HT-29 (cell line): ENCODE measurements around a stretch of chr11.

DNA sequence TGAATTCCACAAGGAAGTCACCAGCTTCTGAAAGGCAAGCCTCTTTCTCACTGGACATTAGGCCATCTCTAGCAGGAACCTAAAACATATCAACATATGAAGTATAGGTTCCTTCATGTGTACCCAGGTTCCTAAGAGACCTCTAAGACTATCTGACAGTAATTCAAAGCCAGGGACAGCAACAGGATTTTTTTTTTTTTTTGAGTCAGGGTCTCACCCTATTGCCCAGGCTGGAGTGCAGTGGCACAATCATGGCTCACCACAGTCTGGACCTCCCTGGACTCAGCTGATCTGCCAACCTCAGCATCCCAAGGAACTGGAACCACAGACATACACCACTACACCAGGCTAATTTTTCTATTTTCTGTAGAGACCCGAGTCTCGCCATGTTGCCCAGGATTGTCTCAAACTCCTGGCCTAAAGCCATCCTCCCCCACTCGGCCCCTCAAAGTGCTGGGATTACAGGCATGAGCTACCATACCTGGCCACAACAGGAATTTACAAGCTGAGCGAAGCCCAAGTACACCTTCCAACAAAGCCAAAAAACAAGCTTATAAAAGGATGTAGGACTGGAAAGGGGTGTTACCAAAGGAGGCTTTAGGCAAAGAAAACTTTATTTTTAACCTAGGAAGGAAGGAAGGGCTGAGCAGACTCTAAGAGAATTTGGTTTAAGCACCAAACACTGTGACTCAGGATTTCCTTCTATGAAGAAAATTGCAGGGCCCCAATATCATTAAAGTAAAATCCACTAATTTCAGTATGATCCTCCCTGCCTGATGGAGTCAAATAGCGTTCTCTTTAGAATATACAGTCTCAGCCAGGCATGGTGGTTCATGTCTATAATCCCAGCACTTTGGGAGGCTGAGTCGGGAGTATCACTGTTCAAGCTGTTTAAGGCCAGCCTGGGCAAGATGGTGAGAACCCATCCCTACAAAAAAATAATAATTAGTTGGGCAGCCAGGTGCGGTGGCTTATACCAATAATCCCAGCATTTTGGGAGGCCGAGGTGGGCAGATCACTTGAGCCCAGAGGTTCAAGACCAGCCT, 12.2 kb downstream of the DENND5A start:
- RAMPAGE, long total RNA: no peak

DNA sequence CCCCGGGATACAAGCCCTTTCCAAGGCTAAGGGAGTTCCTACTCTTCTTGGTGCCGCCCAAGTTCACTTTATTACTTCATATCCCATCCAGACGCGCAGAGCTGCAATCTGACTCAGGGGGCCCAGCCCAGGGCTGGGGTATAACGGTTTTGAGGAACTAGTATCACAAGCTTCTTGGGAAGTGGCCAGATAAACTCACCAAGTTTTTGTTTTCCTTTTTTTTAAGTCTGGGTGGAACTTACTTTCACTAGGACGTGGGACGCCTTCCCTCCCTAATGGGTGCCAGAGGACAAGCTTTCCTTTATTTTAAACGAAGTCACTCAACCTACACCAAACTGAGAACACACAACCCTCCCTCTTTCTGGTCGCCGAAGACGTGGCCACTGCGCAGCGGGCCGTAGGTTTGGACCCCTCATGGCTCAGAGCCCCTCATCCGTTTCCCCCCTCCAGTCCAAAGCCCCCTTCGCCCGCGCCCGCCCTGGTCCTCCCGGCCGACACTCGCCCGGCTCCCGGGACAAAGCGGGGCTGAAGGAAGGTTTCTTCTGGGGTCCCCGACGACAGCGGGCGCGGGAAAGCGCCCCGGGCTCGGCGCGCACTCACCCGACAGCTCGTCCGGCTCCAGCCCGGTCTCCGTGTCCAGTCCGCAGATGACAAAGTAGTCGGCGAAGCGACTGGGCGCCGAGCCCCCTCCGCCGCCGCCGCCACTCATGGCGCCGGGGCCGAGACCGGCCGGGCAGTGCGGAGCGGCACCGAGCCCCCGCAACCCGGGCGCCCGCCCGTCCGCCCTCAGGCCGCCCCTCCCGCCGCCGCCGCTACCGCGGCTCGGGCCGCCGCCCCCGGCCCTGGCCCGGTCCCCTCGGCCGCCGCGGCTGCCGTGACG, 549 bp downstream of the DENND5A start:
- RAMPAGE, long total RNA: no peak

GRCh38 chr11:9362312-9362650, 22.2 kb upstream of the IPO7 start:
- RAMPAGE, long total RNA: no peak

DNA sequence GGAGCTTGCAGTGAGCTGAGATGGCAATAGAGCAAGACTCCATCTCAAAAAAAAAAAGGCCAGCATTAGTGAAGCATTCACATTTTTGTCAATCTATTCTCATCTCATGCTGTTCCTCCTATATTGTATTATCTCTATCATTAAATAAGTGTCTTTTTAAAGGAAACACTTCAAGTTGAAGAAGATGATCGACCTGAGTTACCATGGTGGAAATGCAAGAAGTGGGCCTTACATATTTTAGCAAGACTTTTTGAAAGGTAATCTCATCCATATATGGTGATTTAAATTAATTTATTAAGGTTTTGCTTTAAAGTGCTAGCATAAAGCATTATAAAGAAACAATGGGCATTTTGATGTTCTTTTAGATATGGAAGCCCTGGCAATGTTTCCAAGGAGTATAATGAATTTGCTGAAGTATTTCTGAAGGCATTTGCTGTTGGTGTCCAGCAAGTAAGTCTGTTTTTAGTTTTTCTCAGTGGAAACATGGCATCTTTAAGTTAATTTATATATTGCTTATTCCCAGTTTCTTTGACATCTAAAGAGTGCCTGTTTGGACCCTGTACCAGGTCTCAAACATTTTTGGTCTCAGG, 35.9 kb downstream of the IPO7 start:
- RAMPAGE, long total RNA: no peak

DNA sequence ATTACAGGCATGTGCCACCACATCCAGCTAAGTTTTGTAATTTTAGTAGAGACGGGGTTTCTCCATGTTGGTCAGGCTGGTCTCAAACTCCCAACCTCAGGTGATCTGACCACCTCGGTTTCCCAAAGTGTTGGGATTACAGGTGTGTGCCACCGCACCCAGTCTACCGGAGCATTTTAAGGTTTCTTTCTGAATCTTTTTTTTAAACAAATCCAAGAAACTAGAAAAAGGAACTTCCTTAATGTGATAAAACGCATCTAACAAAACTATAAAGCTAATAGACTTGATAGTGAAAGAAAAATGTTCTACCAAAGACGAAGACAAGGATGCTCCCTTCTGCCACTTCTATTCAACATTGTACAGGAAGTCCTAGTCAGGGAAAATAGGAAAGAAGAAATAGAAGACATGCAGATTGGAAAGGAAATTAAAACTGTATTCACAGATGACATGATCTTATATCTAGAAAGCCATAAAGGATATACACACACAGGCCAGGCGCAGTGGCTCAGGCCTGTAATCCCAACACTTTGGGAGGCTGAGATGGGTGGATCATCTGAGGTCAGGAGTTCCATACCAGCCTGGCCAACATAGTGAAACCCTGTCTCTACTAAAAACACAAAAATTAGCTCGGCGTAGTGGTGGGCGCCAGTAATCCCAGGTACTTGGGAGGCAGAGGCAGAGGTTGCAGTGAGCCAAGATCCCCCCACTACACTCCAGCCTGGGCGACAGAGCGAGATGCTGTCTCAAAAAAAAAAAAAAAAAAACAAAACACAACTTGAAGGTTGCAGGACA, 10.8 kb upstream of the ZNF143 start:
- RAMPAGE, long total RNA: no peak

DNA sequence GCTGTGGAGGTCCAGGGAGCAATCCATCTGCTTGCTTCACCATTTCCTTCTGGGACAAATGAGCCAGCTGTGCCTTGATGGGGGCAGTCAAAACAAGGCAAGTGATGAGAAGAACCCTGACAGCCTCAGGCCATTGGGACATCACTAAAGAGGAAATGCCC, 38.3 kb upstream of the WEE1 start:
- RAMPAGE, long total RNA: no peak

- RAMPAGE, long total RNA: no peak
Observed at GRCh38 chr11:9570829-9571016, 2.7 kb upstream of the WEE1 start.

DNA sequence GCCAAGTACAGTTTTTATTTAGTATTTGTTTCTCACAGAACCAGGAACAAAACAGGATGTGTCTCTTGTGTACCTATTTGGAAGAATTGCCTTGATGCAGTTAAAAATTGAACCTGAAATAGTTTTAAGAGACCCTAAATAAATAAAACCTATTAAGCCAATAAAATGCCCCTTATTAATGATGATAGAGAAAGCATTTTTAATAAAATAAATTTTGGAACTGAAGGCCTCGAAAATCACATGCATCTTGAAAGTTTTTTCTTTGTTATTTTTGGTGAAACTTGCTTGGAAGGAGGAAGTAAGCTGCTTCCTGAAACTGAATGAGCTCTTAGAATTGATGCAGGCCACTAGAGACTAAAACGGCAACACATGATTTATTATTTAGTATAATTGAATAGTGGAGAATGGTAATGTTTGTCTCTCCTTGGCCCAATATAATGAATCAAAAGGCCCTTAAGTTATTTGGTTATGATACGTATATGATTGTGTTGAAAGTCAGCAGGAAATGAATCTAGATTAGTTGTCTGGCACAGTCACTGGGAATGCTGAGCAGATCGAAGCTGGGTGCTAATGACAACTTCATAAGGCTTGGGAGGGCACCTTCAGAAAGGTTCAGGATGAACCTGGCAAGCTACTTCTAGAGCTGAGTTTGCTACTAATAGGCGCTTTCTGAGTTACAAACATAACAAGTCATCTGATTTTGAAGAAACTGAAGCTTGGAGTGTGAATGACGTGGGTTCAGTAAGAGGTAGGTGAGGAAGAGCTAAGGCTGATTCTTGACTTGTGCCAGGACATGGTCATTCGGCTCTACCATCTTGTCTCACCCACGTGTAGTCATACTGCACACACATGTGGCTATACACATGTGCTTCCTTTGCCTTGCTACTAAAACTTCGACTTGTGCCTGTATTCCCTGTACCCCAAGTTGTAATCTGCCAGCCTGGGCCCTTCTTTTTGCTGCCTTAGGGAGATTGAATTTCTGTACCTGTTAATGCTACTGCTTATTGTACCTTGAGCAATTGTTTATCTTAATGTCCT, 56.2 kb downstream of the SWAP70 start:
- RAMPAGE, long total RNA: no peak

DNA sequence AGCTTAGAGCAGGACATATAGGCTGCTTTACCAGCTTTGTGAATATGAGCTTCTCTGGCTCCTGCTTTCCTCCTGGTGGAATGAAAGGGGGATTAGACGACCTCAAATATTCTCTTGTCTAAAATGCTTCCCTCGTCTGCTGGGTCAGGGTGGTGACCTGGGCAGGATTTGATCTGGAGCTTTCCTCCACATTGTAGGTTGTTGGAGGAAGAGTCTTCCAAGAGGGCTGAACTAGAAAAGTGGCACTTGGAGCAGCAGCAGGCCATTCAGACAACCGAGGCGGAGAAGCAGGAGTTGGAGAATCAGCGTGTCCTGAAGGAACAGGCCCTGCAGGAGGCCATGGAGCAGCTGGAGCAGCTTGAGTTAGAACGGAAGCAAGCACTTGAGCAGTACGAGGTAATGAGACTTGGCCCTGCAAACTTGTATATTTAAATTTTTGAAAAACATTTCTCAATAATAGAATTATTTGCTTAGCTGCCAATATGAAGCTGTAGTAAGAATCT, 83.8 kb downstream of the SWAP70 start:
- RAMPAGE, long total RNA: no peak

- RAMPAGE, long total RNA: no peak
Observed at GRCh38 chr11:9753889-9754537, 90.1 kb downstream of the SWAP70 start.

DNA sequence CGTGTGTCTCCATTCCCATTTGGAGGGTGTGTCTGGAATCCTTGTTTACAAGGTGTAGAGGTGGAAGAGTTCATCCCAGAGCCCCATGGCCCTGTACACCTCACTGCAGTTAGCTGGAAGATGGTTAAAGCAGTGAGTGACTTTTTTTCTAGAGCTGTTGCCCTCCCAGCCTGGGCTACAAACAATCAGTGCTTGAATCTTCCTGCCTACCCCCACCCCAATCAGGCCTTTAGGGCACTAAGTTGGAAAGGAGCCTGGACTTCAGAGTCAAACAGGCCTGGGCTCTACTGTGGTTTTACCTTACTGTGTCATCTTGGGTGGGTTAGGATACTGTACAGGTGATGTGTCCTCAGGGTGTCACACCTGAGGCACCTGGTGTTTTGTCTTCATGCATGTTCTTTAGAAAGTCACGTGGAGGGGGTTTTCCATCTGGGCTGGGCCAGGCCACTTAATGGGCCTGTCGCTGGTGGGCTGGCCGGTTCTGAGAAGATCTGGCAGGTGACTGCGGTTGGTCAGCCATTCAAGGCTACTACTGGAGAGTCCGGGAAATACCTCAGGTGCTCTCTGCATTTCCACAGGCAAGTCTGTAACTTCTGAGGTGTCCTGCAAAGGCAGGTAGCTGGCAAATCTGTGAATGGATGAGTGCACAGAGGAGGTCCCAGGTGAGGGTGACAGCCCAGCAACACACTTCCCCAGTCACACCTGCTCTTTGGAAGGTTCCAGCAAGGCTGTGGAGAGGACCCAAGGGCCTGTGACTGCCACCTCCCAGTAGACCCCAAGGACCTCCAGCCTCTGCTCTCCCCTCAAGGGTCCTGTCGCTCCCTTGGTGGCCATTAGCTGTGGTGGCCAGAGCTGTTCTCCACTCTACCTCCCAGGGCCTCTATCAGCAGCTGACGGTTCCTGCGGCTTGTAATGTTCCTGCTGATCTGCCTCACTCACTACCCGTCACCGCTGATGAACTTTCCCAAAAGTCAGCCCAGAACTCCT, 92.7 kb downstream of the SWAP70 start:
- RAMPAGE, long total RNA: no peak

GRCh38 chr11:9759351-9760094, 95.6 kb downstream of the SWAP70 start:
- RAMPAGE, long total RNA: no peak

- RAMPAGE, long total RNA: no peak
Observed at GRCh38 chr11:9968196-9969204, 304.6 kb downstream of the SWAP70 start.

DNA sequence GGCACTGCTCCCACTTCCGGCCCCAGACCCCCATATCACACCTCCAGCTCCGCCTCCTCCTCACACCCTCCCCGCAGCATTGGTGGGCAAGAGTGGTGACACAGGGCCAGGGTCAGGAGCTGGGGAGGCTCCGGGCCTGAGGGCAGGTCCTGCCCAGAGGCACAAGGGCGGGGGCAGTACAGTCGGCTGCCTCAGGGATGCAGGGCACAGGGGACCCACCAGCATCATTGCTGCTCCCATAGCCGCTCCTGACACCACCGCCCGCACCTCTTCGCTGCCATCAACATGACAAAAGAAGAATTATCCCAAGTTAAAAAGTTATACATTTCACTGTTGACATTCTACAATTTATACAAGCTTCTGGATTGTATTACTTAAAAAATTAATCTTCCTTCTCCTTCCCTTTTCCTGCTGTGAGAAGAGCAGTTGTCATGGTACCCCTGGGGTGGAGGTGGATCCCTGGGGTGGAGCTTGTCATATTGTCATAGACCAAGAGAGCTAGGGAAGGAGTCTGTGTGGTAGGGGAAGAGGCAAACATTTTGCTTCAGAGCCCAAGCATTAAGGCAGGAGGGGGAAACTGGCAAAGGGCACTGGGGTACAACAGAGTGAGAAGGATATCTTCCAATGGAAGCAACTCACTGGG, 4.1 kb downstream of the SBF2 start:
- RAMPAGE, long total RNA: no peak

DNA sequence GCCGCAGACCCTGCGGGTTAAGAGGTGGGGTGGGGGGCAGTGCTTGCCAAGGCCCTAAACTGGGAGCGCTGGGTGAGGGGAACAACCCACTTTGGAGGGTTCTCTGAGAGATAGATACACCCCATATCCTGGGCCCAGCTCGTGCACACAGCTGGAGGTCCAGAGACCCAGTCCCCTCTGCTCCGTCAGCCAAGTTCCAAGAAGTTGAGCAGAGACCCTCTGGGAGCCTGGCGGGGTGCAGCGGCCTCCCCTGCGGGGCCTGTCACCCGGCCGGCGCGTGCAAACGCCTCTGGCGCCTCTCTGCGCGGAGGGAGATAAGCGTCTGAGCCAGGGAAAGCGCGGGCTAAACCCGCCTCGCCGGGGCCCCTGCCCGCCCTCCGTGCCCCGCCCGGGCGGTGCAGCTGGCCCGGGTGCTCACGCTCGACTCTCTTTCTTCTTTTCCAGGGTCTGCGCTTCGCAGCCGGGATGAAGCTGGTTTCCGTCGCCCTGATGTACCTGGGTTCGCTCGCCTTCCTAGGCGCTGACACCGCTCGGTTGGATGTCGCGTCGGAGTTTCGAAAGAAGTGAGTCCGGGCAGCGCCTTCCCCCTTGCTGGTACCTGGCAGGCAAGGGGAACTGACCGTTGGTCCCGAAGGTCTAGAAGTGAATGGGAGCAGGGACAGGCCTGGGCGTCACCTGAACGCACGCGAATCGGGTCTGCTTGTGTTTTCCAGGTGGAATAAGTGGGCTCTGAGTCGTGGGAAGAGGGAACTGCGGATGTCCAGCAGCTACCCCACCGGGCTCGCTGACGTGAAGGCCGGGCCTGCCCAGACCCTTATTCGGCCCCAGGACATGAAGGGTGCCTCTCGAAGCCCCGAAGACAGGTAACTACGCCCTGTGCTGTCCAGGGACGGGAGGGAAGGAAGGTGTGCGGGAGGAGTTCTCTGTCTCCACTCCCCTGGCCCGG, 636 bp downstream of the ADM start:
- RAMPAGE, long total RNA: no peak

DNA sequence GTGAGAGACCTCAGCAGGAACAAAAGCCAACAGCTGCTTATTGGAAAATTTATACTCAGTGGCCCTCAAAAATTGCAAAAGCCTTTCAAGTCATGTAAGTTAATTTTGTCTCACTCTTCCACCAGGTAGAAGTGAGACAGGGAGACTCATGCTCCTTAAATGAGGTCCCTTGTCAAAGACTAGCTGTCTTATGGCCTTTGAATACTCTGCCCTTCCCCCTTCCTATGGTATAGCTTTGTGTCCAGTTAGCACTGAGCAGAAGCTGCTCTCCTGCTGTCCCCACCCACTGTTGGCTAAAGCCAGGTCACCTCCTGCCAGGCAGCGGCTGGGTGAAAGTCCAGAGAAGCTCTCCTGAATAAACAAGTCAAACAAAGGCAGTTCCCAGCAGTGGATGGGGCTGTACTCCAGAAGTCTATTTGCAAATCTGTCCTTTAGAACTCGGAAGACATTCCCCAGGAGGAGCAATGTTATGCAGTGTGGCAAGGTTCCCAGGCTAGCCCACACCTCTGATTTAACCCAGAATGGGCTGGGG, 21.5 kb downstream of the ADM start:
- RAMPAGE, long total RNA: no peak

DNA sequence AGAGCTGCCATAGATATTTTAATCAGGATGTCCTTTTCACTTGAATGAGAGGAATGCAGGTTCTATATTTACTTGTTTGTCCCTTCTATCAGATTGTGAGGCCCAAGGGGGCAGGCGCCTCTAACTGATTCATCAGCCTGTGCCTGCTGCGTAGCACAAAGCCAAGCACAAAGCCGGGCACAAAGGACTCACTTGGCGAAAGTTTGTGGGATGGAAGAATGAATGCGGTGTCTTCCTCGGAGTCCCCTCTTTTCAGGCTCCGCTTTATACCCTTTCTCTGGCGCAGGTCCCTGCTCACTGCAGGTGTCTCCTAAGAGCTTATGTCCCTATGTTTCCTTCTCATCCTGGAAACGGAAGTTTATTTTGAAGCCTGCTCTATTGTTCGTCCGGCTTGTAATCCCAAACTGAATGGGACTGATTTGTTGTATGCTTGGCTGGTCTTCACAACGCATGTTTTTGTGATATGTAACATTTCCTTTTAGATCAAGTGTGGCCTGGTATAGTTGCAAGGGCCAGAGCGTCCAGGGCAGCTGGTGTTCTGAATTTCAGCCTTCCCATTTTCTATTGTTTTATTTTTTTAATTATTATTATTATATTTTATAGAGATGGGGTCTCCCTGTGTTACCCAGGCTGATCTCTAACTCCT, 47.4 kb downstream of the ADM start:
- RAMPAGE, long total RNA: no peak

DNA sequence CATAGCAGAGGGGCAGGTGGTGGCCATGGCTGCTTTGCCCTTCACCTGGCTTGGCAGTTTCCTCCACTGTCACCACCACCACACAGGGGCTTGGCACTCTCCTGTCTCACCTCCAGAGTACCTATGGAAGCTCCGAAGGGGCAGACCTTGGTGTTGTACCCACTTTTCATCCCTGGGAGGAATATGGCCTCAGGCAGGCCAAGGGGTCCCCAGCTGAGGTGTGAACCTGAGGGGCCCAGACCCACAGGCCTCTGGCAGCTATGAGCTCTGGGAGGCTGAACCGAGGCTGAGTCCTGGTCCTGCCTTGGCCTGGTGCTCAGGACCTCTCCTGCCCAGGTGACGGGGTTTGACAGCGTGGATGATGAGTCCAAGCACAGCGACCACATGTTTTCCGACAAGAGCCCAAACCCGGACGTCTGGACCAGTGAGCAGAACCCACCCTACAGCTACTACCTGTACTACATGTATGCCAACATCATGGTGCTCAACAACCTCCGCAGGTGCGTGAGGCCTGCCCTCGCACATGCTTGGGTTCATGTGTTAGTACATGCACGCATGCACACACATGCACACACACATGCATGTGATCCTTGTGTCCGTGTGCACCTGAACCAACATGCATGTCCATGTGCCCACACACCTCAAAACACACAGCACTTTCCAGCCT, 41.1 kb downstream of the RNF141 start:
- RAMPAGE, long total RNA: no peak

DNA sequence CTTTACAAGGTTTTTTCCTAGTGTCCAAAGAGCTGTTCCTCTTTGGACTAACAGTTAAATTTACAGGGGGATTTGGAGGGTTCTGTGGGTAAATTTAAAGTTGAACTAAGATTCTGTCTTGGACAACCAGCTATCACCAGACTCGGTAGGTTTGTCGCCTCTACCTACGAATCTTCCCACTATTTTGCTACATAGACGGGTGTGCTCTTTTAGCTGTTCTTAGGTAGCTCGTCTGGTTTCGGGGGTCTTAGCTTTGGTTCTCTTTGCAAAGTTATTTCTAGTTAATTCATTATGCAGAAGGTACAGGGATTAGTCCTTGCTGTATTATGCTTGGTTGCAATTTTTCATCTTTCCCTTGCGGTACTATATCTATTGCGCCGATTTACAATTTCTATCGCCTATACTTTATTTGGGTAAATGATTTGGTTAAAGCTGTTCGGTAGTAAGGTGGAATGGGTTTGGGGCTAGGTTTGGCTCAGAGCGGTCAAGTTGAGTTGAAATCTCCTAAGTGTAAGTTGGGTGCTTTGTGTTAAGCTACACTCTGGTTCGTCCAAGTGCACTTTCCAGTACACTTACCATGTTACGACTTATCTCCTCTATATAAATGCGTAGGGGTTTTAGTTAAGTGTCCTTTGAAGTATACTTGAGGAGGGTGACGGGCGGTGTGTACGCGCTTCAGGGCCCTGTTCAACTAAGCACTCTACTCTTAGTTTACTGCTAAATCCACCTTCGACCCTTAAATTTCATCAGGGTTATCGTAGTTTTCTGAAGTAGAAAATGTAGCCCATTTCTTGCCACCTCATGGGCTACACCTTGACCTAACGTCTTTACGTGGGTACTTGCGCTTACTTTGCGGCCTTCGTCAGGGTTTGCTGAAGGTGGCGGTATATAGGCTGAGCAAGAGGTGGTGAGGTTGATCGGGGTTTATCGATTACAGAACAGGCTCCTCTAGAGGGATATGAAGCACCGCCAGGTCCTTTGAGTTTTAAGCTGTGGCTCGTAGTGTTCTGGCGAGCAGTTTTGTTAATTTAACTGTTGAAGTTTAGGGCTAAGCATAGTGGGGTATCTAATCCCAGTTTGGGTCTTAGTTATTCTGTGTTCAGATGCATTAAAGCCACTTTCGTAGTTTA, 31.9 kb downstream of the RNF141 start:
- RAMPAGE, long total RNA: no peak

GRCh38 chr11:10566570-10567200, 1.8 kb downstream of the LYVE1 start:
- RAMPAGE, long total RNA: no peak